Psoas muscle (tissue), 2 donors: ENCODE data around the gene TTLL7.

DNA sequence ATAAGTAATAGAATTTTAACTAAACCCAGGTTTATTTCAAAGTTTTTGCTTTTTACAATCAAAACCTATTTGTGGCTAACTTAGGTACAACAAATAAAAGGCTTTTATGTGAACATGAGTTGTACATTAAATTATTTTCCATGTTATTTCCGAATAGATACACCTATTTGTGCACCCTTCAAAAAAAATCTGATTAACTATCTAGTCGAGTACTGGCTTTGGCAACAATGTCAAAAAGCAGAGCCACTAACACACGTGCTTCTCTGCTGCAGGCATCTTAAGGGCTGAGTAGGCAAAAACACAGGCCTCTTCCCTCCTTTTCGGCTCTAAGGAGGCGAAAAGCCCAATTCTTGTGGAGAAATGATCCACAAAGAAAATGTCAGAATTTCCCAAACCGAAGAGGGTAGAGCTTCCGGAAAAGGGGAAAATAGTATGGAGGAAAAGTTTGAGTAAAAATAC lies 774 bp downstream of the ZRANB2 start:
- PRO-cap, 2 experiments = no peak in any of the 2 experiments

DNA sequence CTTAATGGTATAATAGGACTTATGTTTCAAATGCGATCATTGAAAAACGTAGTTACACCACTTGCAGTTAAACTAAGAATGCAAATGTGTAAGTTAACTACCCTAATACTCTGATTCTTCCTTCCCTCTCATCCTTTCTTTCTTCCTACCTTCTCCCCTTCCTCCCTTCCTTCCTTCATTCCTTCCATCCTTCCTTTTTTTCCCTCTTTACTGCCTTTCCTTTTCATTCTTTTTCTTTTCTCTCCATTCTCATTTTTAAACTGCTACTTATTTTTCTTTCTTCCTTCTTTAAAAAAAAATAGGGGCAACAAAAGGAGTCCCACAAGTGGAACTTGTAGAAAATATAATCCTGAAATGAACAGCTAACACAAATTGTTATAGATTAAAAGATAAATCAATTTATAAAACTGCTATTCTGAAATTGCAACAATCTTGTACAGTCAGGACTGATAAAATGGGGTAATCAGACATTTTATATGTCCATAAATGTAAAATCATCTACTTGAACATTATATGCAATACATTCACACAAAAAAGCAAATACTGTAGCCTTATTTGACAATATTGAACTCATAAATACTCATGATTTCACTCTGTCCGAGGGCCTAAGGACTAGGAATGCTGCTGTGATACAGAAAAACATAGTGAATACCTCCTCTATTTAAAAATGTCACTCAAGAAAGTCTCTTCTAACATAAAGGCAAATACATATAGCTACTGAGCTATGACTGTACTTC lies 323.7 kb upstream of the ZRANB2 start:
- PRO-cap, 2 experiments = no peak in any of the 2 experiments

- PRO-cap, 2 experiments = no peak in any of the 2 experiments
These were observed 46.5 kb upstream of the ACADM start for GRCh38 chr1:75677848-75678579.

GRCh38 chr1:76285705-76286167 lies 211.2 kb downstream of the ST6GALNAC3 start:
- PRO-cap, 2 experiments = no peak in any of the 2 experiments

DNA sequence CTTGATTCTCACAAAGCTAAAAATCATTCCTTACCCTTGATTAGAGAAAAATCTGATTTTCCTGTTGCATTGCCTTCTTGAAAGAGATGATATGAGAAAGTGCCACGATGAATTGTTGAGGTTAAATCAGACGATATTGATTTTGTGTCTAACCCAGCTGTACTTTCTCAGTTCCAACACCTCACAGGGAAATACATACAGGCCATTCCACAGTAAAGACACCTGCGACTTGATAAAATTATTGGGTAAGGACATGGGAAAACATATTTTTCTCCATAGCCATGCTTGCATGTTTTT lies 255.5 kb upstream of the ST6GALNAC5 start:
- PRO-cap, 2 experiments = no peak in any of the 2 experiments

DNA sequence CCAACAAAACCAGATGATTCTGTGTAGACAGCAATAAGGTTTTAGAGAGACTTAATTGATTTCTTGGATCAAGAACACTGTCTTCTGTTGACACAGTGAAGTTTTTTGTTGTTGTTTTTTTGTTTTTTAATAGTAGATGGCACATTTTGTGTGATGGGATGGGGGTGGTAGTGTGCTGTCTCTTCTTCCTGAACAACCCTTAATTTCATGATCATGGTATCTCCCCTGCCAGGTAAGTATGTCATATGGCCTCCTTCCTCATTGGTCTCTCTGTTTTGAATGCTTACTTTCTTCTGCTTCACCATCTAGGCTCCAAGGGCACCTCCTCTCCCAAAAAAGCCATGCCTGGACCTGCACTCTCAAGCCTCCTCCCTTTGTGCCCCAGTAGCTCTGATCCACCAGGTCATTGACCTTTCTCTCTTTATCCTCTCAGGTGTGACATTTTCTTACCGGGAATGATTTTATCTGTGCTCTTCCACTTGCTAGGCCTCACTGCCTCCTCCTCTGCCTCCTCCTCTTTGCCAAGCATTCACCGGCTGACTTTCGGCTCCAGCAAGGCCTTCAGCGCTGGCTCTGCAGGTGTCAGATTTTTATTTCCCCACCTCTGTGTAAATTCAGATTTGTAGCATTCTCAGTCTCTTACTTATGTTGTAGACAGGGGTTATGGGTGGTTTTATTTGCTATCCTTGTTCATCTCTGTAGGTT lies 91.4 kb downstream of the ST6GALNAC5 start:
- PRO-cap, 2 experiments = no peak in any of the 2 experiments

GRCh38 chr1:77605072-77605737 lies 77.3 kb downstream of the ZZZ3 start:
- PRO-cap, 2 experiments = no peak in any of the 2 experiments

GRCh38 chr1:77736753-77736980 lies 23.0 kb downstream of the USP33 start:
- PRO-cap, 2 experiments = no peak in any of the 2 experiments

- PRO-cap, 2 experiments = no peak in any of the 2 experiments
These were observed 2.0 kb downstream of the USP33 start for GRCh38 chr1:77757650-77758081.

- PRO-cap, 2 experiments = no peak in any of the 2 experiments
These were observed 306.4 kb downstream of the TTLL7 start for GRCh38 chr1:83692418-83692967.

DNA sequence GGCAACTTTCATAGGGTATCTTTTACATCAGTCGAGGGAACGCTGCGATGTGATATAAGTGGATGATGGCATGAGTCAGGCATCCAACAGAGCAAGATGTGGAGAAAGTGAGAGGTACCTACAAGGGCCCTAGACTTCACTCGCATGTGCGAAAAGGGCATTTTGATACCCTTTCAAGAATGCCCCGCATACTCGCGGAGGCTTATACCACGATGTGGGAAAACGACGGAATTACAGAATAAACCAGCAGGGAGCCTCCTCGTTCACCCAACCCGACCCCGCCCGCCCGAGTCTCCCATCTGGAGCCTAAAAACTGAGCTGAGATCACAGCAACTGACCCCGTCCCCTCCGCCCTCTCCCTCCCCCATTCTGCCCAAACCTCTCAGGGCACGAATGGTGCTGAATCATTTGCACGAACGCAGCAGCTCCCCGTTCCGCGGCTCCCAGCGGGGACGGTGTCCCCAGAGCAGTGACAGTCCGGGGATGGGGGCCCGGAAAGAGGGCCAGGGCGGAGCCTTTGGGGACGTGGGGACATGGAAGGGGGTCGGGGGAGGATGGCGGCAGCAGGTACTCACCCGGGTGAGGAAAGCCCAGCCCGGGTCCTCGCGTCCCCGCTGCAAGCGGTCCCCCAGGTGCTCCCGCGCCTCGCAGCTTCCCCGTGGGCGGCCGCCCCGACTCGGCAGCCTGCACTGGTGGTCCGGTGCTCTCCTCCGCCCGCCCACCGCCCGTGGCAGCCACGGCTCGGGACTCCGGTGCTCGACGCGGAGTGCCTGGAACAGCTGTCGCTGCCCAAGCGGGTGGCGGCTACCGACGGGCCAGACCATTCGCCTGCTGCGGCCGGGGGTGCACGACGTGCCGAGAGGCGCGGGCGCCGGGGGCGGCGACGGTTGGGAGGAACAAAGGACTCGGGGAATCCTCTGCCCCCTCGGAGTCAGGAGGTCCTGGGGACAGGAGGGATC lies at the start of gene TTLL7:
TTLL7 (minus strand) TSS at position 777 of the 959 bp plus-strand sequence.
- PRO-cap, 2 experiments = peak in 2 of 2 experiments; most common minus-strand start position 749 of the sequence (in 2)

GRCh38 chr1:84297515-84297868 lies 4.0 kb upstream of the SAMD13 start:
- PRO-cap, 2 experiments = no peak in any of the 2 experiments

DNA sequence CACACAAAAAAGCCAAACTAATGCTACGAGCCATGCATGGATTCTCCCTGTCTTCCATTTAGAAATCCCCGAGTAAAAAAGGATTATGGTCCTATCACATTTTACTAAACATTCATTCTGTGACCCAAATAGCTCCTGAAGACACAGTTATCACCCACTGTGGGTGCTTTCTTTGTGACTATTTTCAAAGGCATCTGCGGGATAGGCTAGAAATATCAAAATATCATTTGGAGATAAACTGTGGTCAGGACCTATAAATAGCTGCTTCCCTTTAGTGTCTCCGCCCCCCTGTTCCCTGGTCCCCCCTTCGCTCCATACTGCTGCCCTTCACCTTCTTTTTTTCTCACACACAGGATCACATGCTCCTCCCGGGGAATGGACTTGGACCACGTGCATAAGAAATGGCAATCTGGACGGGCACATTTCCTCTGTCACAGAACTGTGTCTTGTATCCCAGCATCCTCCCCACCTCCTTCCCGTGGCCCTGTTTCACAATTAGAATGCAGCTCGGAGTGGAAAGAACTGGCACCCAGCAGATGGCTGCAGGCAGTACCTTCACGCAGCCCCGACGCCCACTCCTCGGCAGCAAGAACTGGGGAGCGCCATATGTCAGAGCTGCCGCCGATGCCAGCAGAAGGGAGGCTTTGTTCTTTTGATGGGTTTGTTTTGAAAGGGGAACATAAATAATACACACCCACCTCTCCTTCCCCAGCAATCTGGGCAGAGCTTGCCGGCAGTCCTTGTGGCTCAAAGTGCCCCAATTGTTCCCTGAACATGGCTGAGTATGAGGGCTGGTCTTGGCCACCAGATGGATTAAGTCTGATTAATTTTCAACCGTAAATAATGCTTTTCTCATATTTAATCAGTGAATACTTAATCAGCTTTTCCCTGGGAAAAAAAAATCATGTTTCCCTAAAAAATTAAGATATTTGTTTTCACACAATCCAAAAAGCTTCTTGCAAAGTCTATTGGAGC lies 68.9 kb upstream of the SSX2IP start:
- PRO-cap, 2 experiments = no peak in any of the 2 experiments

DNA sequence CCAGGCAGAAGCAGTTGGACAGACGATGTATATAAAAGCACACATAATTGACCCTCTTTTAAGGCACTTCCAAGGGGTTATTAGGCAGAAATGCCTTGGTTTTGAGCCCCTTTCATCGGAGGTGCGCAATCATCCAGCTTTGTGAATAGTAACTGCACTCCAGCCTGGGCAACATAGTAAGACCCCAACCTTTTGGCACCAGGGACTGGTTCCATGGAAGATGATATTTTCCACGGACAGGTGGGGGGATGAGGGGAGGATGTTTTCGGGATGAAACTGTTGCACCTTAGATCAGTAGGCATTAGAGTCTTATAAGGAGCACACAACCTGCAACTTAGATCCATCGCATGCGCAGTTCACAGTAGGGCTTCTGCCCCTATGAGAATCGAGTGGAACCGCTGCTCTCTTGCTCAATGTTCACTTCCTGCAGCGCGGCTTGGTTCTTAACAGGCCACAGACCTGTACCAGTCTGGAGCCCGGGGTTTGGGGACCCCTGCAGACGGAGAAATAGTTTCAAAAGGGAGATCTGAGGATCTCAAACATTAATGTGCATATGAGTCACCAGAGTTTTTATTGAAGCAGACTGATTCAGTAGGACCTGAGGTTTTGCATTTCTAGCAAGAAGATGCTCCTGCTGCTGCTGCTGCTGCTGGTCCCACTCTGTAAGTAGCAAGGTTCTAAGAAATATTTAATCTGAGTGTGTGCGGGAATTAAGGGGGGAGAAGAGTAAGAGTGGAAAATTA lies 1.9 kb upstream of the MCOLN2 start:
- PRO-cap, 2 experiments = no peak in any of the 2 experiments

DNA sequence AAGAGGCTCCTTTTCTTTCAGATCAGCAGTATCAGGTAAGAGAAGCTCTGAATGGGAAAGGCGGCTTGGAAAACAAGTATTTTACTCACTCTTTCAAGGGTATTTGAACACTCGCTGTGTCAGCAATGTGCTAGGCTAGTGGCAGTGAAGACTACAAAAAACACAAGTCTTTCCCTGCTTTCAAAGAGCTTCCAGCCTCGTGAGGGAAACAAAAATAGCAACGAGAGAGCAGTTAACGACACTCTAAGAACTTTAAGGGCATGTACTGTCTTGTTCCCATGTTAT lies 267 bp downstream of the DNAI3 start:
- PRO-cap, 2 experiments = no peak in any of the 2 experiments

- PRO-cap, 2 experiments = no peak in any of the 2 experiments
These were observed 43.5 kb upstream of the BCL10 start for GRCh38 chr1:85320032-85320277.

- PRO-cap, 2 experiments = no peak in any of the 2 experiments
These were observed 52.5 kb upstream of the BCL10 start for GRCh38 chr1:85328801-85329457.

DNA sequence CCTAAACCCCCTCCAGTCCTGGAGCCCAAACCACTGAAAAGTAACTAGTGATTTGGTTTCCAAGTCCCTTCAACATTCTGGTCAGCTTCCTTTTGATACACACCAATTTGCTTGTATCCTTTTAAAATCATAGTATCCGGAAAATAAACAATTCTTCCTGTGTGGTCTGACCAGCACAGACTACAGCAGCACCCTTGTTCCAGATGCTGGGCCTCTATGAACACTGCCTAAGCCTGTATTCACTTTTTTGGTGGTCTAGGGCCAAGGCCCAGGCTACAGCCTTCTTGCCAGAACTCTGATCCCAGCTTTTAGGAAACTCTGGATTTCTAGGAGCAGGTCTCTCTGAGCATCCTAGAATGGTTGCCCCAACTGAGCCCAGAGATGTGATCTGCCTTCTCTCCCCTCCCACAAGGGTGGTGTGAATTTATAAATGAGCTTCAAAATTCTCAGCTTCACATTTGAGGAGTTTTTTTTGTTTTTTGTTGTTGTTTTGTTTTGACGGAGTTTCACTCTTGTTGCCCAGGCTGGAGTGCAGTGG lies 883 bp upstream of the DDAH1 start:
- PRO-cap, 2 experiments = no peak in any of the 2 experiments

DNA sequence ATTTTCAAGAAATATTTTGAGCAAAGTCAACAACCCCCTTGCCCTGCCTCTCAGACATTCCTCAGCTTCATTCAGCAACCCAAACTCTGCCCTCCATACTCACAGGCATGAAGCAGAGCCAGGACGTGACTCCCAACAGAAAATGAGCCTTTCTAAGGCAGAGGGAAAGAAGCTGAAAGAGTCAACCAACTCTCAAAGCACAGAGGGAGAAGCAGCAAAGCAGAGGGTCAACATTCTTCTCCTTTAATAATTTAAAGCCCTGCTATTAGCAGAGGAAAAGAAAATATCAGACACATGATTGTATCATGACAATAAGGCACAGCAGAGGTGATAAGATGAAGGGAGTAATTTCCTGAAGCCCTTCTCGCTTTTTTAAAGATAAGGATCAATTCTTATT lies 35.5 kb upstream of the CCN1 start:
- PRO-cap, 2 experiments = no peak in any of the 2 experiments

- PRO-cap, 2 experiments = peak in 2 of 2 experiments; most common plus-strand start chr1:85577128 (in 1); most common minus-strand start chr1:85576946 (in 1)
These were observed 3.5 kb upstream of the CCN1 start for GRCh38 chr1:85576780-85577690.